Occipital lobe (tissue), 2 donors: ENCODE measurements around a stretch of chr1.

DNA sequence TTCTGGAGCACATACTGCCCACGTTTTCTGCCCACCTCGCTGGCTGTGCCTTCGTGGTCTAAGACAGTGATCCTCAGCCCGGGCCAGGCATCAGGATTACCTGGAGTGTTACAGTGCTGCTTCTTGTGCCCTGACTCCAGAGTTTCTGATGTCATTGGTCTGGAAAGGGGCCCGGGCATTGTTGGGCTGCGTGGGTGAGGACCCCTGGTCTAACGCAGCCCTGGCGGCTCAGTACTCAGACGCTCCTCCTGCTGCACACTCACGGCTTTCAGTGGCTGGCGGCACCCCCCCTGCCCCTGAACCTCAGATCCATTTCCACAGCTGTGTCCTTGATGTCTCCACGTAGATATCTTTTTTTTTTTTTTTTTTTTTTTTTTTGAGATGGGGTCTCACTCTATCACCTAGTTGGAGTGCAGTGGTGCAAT, 20.7 kb downstream of the PLEKHM2 start:
- RAMPAGE, long total RNA = no peak

DNA sequence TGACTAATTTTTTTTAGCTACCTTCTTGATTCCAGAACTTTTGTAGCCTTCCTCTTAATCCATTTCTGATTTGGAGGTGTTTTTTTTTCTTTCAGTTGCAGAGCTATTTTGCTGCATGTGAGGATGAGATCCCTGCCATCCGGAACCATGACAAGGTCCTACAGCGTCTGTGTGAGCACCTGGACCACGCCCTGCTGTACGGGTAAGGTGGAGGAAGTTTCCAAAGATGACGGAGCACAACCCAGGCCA, 20.0 kb upstream of the SLC25A34 start:
- RAMPAGE, long total RNA = no peak

- RAMPAGE, long total RNA = no peak
Observed at GRCh38 chr1:15832718-15833795, 14.4 kb upstream of the SPEN start.

DNA sequence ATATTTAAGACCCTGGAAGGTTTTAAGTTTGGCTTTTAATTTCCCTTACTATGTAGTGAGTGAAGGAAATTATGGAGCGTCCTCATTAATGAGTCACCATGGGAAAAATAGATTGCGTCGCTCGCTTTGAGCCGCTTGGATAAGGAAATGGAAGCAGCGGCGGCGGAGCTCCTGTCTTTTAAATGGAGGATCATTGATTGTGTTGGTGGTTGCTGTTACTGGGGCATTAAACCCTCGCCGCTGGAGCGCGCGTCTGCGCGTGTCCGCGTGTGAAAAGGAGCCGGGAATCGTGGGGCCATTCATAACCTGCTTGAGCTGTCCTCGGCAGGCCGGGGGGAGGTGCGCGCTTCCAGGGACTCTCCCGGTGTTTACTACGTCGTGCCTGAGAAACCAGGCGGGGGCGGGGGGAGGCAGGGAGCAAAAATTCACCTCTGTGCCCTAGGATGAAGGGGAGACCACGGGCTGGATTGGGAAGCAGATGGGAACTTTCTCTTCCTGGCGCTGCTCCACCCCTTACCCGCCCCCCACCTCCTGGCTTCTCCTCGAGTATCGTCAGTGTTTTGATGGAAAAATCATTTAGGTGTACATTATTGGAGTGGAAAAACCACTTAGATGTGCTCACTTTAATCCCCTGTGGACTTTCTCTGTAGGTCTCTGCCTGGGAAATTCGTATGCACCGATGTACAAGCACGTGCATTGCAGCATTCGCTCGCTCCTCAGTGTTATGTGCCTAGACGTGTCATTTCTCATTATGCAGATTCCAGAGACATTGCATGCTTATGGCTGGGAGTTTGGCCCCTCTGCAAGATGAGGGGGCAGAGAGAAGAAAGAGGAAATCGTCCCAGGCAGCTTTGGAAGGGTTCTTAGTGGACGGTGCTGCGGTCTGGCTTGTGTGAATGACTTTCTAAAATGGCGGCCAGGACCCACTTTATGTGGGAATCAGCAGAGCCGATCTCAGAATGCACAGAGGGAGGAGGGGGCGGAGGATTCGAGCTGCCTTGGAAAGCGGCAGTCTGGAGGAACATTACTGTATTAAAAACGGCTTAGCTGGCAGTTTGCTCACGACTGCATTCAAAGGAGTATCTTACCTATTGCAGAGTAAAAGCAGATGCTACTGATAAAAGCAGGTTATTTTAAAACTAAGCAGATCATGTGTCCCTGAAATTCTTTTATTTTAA, 2.1 kb downstream of the SPEN start:
- RAMPAGE, long total RNA = no peak

DNA sequence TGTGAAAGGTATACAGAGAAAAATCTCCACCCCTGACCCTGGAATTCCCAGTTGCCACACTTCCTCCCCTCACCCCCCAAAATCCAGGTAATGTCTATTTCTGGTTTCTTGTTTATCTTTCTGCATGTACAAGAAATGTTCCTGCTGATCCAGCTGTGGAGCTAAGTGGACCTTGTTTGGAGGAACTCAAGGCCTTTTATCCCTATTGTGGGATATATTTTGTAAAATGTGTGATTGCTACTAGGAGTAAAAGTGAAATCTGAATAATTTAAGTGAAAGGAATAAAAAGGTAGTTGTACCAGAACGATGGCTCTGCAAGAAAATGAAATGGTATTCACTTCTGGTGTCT, 2.9 kb downstream of the SPEN start:
- RAMPAGE, long total RNA = no peak

- RAMPAGE, long total RNA = no peak
Observed at GRCh38 chr1:15919217-15919648, 56.7 kb downstream of the ZBTB17 start.

DNA sequence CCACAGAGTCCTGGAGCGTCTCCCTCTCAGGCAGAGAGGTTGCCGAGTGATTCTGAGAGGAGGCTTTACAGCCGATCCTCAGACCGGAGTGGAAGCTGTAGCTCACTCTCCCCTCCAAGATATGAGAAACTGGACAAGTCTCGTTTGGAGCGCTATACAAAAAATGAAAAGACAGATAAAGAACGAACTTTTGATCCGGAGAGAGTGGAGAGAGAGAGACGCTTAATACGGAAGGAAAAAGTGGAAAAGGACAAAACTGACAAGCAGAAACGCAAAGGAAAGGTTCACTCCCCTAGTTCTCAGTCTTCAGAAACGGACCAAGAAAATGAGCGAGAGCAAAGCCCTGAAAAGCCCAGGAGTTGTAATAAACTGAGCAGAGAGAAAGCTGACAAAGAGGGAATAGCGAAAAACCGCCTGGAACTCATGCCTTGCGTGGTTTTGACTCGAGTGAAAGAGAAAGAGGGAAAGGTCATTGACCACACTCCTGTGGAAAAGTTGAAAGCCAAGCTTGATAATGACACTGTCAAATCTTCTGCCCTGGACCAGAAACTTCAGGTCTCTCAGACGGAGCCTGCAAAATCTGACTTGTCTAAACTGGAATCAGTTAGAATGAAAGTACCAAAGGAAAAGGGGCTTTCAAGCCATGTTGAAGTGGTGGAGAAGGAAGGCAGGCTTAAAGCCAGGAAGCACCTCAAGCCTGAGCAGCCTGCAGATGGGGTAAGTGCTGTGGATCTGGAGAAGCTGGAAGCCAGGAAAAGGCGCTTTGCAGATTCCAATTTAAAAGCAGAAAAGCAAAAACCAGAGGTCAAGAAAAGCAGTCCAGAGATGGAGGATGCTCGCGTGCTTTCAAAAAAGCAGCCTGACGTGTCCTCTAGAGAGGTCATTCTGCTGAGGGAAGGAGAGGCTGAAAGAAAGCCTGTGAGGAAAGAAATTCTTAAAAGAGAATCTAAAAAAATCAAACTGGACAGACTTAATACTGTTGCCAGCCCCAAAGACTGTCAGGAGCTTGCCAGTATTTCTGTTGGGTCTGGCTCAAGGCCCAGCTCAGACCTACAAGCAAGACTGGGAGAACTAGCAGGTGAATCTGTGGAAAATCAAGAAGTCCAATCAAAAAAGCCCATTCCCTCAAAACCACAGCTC, 47.1 kb downstream of the ZBTB17 start:
- RAMPAGE, long total RNA = no peak

DNA sequence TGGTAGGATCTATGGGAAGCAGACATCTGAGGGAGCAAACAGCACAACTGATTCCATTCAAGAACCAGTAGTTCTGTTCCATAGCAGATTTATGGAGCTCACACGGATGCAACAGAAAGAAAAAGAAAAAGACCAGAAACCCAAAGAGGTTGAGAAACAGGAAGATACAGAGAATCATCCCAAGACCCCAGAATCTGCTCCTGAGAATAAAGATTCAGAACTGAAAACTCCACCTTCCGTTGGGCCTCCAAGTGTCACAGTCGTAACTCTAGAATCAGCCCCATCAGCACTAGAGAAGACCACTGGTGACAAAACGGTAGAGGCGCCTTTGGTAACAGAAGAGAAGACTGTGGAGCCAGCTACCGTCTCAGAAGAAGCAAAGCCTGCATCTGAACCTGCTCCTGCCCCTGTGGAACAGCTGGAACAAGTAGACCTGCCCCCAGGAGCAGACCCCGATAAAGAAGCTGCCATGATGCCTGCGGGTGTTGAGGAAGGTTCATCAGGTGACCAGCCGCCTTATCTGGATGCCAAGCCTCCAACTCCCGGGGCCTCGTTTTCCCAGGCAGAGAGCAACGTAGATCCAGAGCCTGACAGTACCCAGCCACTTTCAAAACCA, 44.9 kb downstream of the ZBTB17 start:
- RAMPAGE, long total RNA = no peak

DNA sequence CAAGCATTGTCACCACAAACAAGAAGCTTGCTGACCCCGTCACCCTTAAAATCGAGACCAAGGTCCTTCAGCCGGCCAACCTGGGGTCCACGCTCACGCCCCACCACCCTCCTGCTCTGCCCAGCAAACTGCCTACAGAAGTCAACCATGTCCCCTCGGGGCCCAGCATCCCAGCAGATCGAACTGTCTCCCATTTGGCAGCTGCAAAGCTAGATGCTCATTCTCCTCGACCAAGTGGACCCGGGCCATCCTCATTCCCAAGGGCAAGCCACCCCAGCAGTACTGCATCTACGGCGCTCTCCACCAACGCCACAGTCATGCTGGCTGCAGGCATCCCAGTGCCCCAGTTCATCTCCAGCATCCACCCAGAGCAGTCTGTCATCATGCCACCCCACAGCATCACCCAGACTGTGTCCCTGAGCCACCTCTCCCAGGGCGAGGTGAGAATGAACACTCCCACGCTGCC, 40.8 kb downstream of the ZBTB17 start:
- RAMPAGE, long total RNA = no peak

- RAMPAGE, long total RNA = no peak
Observed at GRCh38 chr1:15942756-15943474, 33.0 kb downstream of the ZBTB17 start.

GRCh38 chr1:16014559-16015107, 3.2 kb downstream of the HSPB7 start:
- RAMPAGE, long total RNA = no peak

GRCh38 chr1:16018966-16019480, 1.2 kb upstream of the HSPB7 start:
- RAMPAGE, long total RNA = no peak

- RAMPAGE, long total RNA = no peak
Observed at GRCh38 chr1:16143032-16144276, 12.4 kb downstream of the EPHA2 start.

DNA sequence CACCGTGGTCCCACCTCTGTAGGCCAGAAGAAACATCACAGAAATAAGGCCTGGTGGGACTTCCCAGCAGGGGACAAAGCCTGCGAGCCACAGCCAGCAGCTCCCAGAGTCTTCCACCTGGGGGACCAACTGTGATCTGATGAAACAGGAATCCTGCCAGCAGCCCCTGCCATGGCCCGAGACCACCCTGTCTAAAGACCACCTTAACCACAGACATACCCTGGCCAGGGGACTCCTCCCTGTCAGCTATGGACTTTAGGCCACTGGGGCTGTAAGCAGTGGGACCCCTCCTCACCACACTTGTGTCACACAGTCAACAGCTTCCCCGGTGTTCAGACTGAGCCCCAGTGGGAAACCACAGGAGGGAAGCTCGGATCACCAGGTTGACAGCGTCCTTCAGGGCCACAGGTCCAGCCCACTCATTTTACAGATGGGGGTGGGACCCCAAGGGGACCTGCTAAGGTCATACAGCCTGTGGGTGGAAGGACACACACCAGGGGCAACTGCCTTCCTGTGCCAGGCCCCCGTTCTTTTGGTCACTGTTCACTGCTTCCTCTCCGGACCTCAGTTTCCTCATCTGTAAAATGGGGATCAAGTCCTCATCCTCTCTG, 11.5 kb downstream of the EPHA2 start:
- RAMPAGE, long total RNA = no peak

- RAMPAGE, long total RNA = no peak
Observed at GRCh38 chr1:16156835-16157552, 1.1 kb upstream of the EPHA2 start.

GRCh38 chr1:16215864-16216708, 3.6 kb upstream of the ARHGEF19 start:
- RAMPAGE, long total RNA = no peak

- RAMPAGE, long total RNA = no peak
Observed at GRCh38 chr1:16334747-16335351, 17.4 kb downstream of the FBXO42 start.

GRCh38 chr1:16498330-16498925, 57.9 kb downstream of the NECAP2 start:
- RAMPAGE, long total RNA = no peak

DNA sequence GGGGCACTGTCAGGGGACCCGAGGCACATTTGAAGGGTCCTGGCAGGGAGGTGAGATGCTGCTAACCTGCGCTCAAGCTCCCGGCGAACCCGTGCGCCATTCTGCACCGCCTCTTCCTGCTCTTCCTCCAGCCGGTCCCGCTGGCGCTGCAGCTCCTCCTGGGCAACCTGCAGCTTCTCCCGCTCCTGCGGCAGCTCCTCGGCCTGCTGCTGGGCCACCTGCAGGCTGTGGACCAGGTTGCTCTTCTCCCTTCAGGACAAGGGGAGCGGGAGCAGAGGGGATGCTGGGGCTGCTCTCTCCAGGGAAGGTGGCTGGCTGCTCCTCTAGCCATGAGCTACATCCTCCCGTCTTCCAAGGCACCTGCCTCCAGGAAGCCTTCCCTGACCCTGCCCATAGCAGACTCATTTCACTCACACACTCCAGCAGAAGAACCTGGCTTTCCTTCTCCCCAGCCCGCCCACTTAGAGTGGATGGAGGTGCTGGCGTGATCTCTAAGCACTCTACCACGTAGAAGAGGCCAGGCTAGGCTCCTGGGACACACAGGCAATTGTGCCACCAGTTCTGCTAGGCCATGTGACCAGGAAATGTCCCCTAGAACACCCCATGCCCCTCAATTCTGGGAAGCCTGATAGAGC, 188.0 kb downstream of the NECAP2 start:
- RAMPAGE, long total RNA = no peak

- RAMPAGE, long total RNA = no peak
Observed at GRCh38 chr1:16639267-16640051, 198.9 kb downstream of the NECAP2 start.